Cardiac ventricle fibroblast (primary cell): ENCODE measurements around the genes OR2B3, OR2J1, MAS1L, UBD, HLA-A and TRIM15.

DNA sequence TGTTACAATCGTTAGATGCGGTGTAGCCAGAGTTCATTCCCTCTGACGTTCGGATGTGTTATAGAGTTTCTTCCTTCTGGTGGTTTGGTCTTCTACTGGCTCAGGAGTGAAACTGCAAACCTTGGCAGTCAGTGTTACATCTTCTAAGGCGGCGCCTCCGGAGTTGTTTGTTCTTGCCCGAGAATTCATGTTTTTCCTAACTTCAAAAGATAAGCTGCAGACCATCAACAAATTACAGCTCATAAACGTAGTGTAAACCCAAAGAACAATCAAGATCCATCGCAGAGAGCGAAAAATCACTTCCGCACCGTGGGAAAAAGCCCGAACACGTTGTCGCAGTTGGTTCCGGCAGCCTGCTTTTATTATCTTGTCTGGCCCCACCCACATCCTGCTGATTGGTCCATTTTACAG, 58.2 kb downstream of the TRIM27 start:
- RAMPAGE, long total RNA = no peak

DNA sequence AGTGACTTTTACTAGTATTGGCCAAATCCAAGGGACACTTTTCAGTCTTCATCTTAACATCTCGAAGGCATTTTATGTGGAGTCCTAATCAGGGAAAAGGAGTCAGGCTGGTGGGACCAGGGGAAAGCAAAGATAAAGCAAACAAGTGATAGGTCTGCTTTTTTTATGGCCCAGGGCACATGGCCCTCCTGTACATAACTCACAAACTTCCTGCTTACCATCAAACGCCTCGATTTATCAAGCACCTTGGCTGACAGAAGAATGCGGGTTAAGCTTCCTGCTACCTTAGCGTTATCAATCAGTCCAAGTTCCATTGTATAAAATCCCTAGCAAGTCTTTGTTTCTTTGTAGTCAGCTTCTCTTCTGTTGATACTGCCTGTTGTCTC, 4.0 kb upstream of the TRIM27 start:
- RAMPAGE, long total RNA = no peak

DNA sequence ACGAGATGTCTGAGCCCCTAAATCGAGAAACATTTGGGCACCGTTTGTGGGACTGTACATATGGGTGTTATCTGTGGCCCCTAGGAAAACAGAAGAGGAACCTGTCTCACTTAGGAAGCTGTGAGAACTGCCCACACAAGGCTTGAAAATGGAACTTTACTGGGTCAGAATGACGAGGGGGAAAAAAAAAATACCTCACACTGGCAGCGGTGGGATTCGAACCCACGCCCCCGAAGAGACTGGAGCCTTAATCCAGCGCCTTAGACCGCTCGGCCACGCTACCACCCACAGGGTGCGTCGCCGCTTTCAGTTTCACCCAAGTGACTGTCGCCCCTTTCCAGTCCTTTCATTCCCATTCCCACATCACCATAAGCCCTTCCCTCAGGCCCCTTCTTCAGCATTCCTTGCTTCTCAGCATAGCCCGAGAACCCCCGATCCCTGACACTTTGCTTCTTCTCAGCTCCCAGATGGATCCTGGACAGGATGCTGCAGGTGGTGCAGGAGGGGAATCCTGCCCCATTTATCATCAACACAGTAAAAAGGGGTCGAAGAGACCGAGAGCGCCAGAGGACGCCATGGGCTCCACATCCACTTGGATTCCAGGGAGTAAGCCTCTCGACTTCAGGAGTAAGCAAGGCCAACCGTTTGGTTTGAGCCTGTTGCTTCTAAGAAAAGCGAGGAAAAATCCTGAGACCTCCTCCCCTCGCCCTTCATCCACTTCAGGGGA, 19.8 kb upstream of the TRIM27 start:
- RAMPAGE, long total RNA = no peak

DNA sequence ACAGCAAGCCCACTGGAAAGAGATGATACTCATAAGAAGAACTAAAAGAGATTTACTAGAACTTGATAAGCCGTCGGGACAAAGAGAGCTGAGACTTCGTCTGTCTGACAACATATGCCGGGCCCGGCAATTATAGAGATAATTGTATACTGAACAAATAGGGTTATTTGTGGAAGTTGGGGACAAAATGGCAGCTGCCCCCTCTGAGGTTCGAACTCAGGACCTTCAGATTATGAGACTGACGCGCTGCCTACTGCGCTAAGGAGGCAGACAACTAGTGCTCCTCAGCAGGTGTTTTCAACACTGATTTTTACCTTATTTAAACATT, 29.2 kb upstream of the TRIM27 start:
- RAMPAGE, long total RNA = no peak

- RAMPAGE, long total RNA = no peak
These were observed 16.4 kb downstream of the ZNF311 start for GRCh38 chr6:28988409-28989335.

GRCh38 chr6:29087140-29087655, at the start of gene OR2B3:
OR2B3 (minus strand) TSS chr6:29087313.
- RAMPAGE, long total RNA = no peak

DNA sequence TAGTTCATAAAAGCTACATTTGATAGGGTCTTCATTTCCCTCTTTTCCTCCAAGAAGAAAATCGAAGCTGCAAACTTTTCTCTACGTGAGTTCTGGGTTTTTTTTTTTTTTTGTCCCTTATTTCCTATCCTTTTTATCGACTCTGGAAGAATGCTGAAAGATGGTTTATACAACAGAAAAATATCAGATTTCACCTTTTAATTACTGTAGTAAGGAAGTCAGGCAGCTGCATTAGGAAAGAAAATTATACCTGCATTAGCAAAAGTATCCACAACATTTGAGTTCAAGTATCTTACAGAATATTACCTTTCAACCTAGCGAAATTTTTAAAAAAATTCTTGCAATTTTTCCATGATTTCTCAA, at the start of gene OR2J1:
TSS of gene OR2J1 (plus strand) at position 200 of the 363 bp plus-strand sequence.
- RAMPAGE, long total RNA = no peak

GRCh38 chr6:29487814-29488243, at the start of gene MAS1L:
MAS1L (minus strand) TSS chr6:29487956.
- RAMPAGE, long total RNA = no peak

GRCh38 chr6:29559463-29560217, at the start of gene UBD:
UBD (minus strand) TSS chr6:29559732.
- RAMPAGE, long total RNA = no peak

- RAMPAGE, long total RNA = no peak
These were observed 3.7 kb downstream of the ZFP57 start for GRCh38 chr6:29677062-29677864.

DNA sequence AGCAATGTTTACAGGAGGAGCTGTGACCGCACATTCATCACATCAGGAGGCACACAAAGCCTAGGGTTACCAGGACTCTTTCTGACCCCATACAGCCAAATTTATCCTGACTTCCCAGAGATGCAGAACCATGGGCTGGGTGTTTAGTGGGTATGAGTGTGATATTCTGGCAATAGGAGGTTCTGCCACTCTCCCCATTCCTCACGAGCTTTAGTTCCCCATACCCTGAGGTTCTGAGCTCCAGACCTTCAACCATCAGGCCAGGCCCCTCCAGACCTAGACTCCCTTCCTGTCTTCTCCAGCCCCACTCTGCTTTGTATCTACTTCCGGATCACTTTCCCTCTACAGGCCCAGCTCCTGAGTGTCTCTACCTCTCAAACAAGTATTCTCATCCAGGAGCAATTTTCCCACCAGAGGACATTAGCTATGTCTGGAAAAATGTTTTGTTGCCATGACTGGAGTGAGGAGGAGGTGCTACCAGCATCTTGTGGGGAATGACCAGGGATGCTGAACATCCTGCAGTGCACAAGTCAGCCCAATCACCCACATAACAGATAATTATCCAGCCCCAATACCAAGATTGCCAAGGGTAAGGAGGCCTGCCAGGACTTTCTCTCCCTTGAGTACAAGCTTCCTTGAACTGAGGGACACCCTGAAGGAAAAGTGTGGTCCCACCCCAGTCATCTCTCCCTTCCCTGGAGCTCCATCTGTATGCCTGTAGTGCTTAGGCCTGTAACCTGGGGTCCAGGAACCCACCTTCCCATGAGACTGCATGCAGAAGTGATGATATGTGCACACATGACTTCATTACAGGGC, 4.6 kb downstream of the HLA-F start:
- RAMPAGE, long total RNA = no peak

- RAMPAGE, long total RNA = no peak
These were observed 25.8 kb downstream of the HLA-F start for GRCh38 chr6:29748874-29749686.

- RAMPAGE, long total RNA = no peak
These were observed 32.3 kb downstream of the HLA-F start for GRCh38 chr6:29755438-29756044.

- RAMPAGE, long total RNA = no peak
These were observed 53.2 kb upstream of the HLA-A start for GRCh38 chr6:29889210-29889535.

DNA sequence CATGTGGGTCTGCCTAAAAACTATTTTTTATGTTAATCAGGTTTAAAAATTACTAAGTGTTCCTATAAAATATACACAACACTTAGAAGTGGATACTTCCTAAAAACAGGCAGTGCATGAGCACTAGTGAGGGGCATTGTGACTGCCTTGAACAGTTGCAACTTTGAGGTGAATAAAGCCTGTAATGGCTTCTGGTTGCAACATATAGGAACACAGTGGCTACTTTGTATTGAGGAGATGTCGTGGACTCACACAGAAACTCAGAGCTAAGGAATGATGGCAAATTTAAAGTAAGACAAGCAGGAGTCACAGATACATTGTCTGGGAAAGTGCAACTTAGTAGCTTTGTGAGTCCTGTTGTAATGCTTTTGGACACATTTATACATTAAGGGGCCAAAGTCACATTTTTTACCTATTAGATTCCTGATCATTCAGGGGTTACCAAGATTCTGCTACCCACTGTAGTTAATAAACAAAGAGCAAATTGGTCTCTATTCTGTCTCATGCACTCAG, 823 bp upstream of the HLA-A start:
- RAMPAGE, long total RNA = no peak

GRCh38 chr6:29942033-29942648, at the start of gene HLA-A:
HLA-A (plus strand) TSS chr6:29942532.
- RAMPAGE, long total RNA = no peak

- RAMPAGE, long total RNA = no peak
These were observed 4.9 kb downstream of the TRIM10 start for GRCh38 chr6:30156028-30156650.

- RAMPAGE, long total RNA = no peak
These were observed at the start of gene TRIM15 for GRCh38 chr6:30162969-30164105. TRIM15 (plus strand) TSS chr6:30163546.

DNA sequence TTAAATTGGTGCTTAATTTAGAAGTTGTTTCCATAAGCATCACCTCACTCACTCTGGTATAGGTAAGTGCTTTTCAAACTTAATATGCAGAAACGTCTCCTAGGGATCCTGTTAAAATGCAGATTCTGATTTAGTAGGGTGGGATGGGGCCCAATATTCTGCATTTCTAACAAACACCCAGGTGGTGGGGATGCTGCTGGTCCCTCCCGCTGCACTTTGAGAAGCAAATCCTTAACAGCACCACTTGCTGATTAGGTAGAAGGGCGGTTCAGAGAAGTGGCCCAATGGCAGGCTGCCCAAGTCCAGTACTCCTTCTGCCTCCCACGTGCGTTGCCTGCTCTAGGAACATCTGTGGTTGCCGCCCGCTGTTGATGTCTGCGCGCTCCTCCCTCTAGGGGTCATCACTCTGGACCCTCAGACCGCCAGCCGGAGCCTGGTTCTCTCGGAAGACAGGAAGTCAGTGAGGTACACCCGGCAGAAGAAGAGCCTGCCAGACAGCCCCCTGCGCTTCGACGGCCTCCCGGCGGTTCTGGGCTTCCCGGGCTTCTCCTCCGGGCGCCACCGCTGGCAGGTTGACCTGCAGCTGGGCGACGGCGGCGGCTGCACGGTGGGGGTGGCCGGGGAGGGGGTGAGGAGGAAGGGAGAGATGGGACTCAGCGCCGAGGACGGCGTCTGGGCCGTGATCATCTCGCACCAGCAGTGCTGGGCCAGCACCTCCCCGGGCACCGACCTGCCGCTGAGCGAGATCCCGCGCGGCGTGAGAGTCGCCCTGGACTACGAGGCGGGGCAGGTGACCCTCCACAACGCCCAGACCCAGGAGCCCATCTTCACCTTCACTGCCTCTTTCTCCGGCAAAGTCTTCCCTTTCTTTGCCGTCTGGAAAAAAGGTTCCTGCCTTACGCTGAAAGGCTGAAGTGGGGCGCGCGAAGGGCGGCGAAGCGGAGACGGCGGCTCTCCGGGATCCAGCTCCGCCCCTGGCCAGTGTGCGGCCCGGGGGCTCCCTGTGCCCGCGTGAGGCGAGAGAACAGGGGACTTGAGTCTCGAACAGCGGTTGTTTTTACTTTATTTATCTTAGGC, 8.4 kb downstream of the TRIM15 start:
- RAMPAGE, long total RNA = no peak

GRCh38 chr6:30284399-30285004, 42.2 kb upstream of the TRIM39 start:
- RAMPAGE, long total RNA = no peak